Astrocyte (in vitro differentiated cells and primary cell): ENCODE measurements around the genes ACTR10, PSMA3, DAAM1 and JKAMP.

- PRO-cap = bidirectional peak, plus-strand start at chr14:58200202, minus-strand start at chr14:58199825
- RRBS, 2 experiments = under 1 to 2% methylated on average over 16 of the region's 93 CpGs
Observed at GRCh38 chr14:58199570-58200815, at the start of gene ACTR10. ACTR10 (plus strand) TSS chr14:58200149.

DNA sequence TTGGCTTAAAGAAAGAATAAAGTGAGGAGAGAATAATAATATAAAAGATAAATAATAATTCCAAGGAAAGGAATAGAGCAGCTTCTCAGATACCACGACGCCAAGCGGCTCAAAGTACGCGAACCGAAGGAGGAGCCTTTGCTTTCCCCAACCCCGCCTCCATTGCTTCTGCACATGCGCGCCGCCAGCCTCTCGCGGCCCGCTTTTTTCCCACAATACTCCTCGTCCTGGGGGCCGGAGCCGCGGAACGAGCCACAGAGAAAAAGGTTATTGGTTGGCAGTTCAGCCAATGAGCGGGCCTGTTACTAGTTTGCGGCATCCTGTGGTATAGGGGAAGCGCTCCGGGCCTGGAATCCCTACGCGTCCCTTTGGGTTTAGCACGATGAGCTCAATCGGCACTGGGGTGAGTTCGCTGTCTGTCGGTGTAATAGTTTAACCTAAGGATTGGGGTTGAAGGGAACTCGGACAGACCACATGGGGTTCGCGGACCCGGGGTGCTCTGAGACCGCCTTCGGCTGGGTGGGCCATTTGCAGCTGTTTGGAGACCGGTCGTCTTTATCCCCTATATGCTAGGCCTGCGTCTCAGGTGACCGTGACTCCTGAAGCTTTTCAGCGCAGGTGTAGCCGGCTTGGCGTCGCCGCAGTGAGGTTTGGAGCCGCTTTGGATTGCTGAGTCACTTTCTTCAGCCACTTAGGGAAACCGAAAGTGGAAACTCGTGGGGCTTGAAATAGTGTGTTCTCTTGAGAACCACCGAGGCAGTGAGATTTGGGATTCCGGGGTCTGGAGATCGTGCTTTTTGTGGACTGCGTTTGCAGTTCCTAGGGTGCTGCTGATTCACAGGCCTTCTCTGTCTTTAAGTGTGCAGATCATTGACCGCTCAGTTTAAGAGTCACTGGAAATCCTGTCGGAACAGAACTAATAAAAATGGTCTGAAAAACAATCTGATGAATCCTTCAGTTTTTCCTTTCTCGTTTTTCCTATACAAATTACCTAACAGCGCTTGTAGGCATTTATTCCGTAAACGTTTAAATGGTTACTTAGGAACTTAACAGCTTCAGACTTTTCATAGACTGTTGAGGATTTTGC lies at the start of gene PSMA3:
TSS of gene PSMA3 (plus strand) at position 305 of the 1,087 bp plus-strand sequence.
- PRO-cap = bidirectional peak, plus-strand start at position 318 of the sequence, minus-strand start at position 111 of the sequence; bidirectional peak, plus-strand start at position 759 of the sequence, minus-strand start at position 645 of the sequence
- RRBS, 2 experiments = 1 to 3% methylated on average over 9 to 16 of the region's 56 CpGs

DNA sequence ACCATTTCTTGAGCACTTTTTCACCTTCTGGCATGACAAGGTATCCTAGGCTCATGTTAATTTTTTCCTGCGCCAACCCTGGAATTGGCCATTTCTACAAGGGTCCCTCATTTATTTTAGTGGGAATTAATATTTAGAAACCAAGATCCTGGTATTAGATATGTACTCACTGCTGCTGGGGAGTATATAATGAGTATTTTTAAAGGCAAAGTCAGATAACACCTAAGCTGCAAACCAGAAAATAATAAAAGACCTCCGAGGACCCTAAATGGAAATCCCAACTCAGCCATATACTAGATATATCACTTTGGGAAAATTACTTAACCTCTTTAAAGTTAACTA lies 23.1 kb downstream of the ARID4A start:
- PRO-cap = no peak
- RRBS, 2 experiments = no CpG with 5 or more reads among the region's 2 CpGs

GRCh38 chr14:58329681-58330257 lies 31.4 kb downstream of the ARID4A start:
- PRO-cap = no peak
- RRBS, 2 experiments = no CpG with 5 or more reads among the region's 3 CpGs

- PRO-cap = no peak
- RRBS, 2 experiments = no CpG with 5 or more reads among the region's 5 CpGs
Observed at GRCh38 chr14:58749039-58749669, 111.4 kb downstream of the DACT1 start.

DNA sequence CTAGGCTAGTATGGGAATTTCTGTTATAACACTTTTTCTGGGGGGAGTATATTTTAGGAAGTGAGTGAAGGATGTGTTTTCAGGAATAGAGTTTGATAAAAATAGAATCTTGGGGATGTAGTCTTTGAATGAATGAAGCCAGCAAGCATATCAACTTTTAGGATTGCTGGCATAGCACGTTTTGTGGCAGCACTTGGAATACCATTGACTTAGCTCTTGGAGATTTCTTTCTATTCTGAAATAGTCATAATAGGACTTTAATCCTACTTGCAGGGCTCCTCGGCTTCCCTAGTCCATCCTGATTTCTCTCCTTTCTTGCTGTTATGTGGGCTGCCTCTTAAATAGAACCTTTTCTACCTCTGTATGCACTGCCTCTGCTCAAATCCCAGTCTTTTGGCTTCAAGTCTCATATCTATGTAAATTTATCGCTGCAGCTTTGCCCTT lies 141.7 kb downstream of the DACT1 start:
- PRO-cap = no peak
- RRBS, 2 experiments = no CpG with 5 or more reads among the region's 3 CpGs

DNA sequence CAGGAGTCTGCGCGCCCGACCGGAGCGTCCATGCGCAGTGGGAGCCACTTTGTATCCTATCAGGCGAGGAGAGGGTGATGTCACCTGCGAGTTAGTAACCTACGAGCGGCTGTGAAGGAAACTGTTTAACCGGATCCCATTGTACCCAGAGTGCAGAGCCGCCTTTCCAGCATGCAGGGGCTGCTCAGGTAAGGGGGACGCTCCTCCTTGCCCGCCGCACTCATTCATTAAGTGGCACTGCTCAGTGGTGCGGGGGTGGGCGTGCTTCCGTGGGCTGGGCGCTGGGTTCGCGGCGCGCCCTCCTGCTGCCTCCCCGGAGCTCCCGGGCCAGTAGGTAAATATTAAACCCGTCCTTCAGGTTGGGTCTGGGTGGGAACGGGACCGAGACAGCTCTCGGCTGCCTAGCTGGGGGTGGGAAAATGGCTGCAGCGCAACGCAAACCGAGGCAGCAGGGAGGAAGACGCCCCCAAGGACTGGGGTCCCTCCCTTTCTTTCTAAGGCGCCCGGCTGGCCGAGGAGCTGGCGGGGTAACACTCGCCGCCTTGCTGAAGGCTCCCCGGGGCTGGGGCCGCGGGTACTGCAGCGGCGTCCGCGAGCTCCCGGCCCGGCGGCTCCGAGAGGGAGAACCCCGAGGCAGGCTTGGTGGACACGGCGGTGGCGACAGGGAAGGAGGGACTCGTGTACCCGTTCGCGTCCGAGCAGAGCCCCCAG lies at the start of gene DAAM1:
TSS of gene DAAM1 (plus strand) at position 87 of the 711 bp plus-strand sequence.
- PRO-cap = bidirectional peak, plus-strand start at position 164 of the sequence, minus-strand start outside the sequence
- RRBS, 2 experiments = 1 to 2% methylated on average over 17 to 22 of the region's 59 CpGs

GRCh38 chr14:59189811-59190361 lies 1.4 kb downstream of the DAAM1 start:
- PRO-cap = no peak
- RRBS, 2 experiments = no CpG with 5 or more reads among the region's 23 CpGs

- PRO-cap = no peak
- RRBS, 2 experiments = no CpG with 5 or more reads among the region's 5 CpGs
Observed at GRCh38 chr14:59255103-59255646, 66.7 kb downstream of the DAAM1 start.

GRCh38 chr14:59265600-59266032 lies 77.1 kb downstream of the DAAM1 start:
- PRO-cap = no peak

- PRO-cap = no peak
Observed at GRCh38 chr14:59336048-59336549, 129.1 kb downstream of the GPR135 start.

GRCh38 chr14:59484237-59485335 lies at the start of gene JKAMP:
JKAMP (plus strand) TSS chr14:59484517.
- PRO-cap = bidirectional peak, plus-strand start at chr14:59484569, minus-strand start at chr14:59484381
- RRBS, 2 experiments = 2 to 3% methylated on average over 8 to 20 of the region's 74 CpGs

GRCh38 chr14:59869224-59870207 lies 1.1 kb downstream of the RTN1 start:
- PRO-cap = no peak
- RRBS, 2 experiments = 2% methylated on average over 7 of the region's 41 CpGs

DNA sequence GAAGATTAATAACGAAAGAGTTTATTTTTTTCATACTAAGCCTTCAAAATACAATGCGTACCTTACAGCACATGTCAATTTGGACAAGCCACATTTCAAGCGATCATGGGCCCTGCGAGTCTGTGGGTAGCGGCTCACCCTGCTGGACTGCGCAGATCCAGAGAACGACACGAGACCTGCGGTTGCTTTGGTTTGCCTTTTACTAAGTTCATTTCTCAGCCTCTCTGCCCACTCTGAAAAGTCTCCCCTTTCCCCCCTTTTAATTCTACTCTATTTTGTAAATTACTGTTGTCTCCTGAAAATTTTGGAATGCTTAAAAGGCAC lies 48.5 kb upstream of the RTN1 start:
- PRO-cap = no peak
- RRBS, 2 experiments = no CpG with 5 or more reads among the region's 9 CpGs

DNA sequence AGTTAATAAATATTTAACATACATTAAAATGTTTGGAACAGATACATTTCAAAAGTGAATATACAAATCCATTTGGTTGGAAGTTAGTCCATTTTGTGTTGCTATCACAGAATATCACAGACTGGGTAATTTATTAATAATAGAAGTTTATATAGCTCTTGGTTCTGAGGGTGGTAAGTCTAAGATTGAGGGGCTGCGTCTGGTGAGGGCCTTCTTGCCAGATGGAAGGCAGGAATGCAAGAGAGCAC lies 16.4 kb downstream of the PPM1A start:
- PRO-cap = no peak
- RRBS, 2 experiments = no CpG with 5 or more reads among the region's 1 CpG

DNA sequence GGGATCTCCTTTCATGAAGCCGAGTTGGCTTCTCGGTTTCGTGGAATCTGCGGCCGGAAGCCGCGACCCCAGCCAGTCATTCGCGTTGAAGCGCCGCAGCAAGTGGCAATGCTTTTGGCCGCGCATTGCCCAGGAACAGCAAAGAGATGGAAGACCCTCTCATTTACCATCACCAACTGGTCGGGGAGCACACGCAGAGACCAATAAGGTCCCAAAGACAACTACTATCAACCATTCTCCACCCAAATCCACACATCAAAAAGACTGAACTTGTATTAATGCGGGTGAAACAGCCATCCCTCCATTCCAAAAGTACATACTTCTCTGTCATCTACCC lies 8.5 kb upstream of the SIX1 start:
- PRO-cap = no peak
- RRBS, 2 experiments = no CpG with 5 or more reads among the region's 16 CpGs

DNA sequence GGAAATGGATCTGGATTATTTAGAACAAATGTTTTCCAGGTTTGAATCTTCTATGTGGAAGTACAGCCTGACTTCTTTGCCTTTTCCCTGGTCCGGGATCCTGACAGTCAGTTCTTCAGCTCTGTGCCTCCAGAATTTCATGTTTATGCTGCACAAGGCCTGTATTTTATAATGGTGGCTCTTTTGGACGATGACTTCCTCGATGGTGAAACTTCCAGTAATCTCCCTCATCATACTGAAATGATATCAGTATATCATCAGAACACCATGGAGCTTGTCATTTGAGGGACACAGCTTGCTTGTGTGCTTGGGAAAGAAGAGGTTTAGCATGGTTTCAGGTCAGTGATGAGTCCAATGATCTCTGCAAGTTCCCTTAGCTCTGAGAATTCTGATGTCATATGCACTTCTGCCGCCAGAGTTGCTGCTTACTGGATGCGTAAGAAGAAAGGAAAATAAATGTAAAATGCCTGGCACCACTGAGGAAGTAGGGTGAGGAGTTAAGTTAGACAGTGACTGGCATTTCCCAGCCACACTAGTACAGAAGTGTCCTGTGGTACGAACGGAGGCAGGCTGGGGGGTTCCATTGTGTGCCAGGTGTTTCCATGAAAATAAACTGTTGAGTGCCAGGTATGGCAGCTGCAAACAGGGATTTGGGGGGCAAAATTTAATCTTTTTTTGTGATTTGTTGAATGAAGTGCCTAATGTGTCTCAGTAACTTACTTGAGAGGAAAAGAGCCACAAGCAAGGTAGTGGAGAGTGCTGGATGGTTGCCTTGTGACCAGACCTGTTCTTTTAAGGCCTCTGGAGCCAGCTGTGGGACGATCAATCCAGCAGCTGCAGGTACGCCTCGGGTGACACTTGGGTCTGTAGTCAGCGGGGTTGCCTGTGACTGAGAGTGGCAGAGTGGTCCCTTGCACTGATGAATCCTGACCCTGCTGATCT lies 22.7 kb downstream of the PRKCH start:
- PRO-cap = no peak
- RRBS, 2 experiments = no CpG with 5 or more reads among the region's 11 CpGs

- PRO-cap = no peak
- RRBS, 2 experiments = no CpG with 5 or more reads among the region's 8 CpGs
Observed at GRCh38 chr14:61362564-61363686, 41.5 kb downstream of the PRKCH start.

GRCh38 chr14:61420244-61420753 lies 98.9 kb downstream of the PRKCH start:
- PRO-cap = no peak
- RRBS, 2 experiments = no CpG with 5 or more reads among the region's 4 CpGs

DNA sequence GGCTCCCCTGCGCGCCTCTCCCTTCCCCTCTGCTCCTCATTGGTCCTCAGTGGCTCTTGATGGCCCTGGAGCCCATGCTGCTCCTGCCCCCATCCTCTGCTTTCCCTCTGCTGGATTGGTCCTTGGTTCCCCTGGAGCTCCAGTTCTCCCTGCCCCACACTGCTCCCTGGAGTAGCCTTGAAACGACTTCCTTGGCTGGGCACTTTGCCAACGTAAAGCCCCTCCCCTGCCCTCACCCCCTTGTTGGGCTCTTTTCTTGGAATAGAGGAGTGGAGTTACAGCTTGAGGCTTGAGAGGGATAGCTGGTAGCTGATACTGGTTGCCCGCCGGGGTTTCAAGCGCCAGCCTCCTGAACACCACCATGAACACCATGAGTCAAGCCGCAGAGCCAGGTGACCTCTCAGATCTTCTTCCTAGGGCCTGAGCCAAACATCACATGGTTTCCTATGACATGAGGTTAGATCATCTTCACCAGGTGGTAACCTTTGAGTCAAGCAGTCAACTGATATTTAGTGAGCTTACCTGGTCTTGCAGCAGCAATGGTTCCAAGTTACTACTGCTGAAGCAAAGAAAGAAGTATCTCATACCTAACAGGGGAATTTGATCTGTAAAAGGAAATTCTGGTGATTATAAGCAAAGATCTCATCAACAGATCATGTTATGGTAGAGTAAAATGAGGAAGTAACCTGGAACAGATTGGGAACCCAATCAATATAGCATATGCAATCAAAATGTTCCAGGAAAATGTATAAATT lies 139.9 kb downstream of the PRKCH start:
- PRO-cap = no peak
- RRBS, 2 experiments = no CpG with 5 or more reads among the region's 8 CpGs